Daoy (cell line): ENCODE measurements around the genes SIRPG and TGM3.

GRCh38 chr20:1588506-1589041 lies 31.1 kb upstream of the SIRPD start:
- RAMPAGE, long total RNA = no peak

GRCh38 chr20:1657639-1658239 lies at the start of gene SIRPG:
SIRPG (minus strand) TSS chr20:1657779.
- RAMPAGE, long total RNA = no peak

GRCh38 chr20:1820565-1821078 lies 74.6 kb upstream of the SIRPA start:
- RAMPAGE, long total RNA = no peak

GRCh38 chr20:1860484-1861025 lies 34.7 kb upstream of the SIRPA start:
- RAMPAGE, long total RNA = no peak

DNA sequence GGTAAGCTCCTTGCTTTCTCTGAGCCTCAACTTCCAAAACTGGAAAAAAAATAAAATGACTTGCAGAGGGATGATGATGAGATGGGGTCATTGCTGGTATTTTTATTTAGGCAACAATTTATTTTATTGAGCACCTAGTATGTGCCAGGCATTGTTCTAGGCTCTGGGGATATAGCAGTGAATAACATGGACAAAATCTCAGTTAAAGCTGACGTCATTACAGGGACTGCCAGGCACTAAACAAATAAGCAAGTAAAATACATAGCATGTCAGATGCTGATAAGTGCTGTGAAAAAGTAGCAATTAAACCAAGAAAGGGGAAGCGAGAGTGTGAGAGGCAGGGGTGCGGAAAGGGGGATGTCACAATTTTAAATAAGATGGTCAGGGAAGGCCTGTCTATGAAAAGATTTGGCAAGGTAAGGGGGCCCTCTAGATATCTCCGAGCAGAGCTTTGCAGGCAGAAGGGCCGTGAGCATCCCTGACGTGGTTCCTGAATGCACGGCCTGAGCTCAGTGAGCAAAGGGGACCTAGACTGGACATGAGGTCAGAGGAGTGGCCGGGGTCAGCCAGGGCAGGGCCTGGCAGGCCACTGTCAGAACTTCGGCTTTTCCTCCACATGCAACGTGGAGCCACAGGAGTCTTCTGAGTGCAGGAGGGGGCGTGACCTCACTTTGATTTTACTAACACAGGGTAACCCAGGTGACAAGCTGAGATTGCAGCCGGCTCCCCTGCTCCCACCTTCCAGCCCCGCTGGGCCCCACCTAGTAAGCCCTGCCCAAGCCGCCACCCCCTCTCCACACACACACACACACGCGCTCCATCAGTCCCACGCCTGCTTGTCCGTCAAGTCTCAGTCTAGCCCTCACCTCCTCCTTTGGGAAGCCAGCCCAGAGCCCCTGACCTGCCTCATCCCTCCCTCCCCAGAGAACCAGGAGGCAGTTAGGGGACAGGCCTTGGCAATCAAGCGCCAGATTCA lies 24.2 kb upstream of the SIRPA start:
- RAMPAGE, long total RNA = no peak

GRCh38 chr20:1911956-1913012 lies 17.1 kb downstream of the SIRPA start:
- RAMPAGE, long total RNA = no peak

GRCh38 chr20:2102492-2103557 lies 1.2 kb downstream of the STK35 start:
- RAMPAGE, long total RNA = no peak

- RAMPAGE, long total RNA = no peak
Observed at GRCh38 chr20:2140571-2141068, 39.0 kb downstream of the STK35 start.

- RAMPAGE, long total RNA = no peak
Observed at GRCh38 chr20:2142492-2143175, 41.0 kb downstream of the STK35 start.

DNA sequence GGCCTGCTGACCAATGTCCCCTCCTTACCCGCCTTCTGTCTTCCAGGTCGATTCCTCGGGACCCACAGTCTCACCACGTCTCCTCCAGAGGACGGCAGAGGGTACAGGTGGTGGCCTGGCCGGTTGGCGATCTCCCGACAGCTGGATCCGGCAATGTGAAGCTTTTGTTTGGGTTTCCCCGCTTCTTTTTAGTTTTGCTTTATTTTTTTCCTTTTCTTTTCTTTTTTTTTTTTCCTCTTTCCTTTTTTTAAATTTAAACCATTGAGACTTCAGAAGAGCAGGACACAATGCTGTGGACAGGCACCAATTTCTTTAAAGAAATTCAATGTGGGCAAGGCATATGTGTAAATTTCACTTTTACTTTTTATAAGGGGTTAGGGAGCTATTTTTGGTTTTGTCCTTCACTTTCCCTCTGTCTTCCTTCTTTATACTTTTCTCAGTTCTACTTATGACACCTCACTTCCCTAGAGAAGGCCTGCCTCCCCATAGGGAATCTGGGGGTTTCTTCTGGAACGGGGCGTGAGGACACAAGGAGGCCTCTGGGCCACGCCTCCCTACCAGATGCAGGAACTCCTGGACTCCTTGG lies 42.2 kb downstream of the STK35 start:
- RAMPAGE, long total RNA = no peak

- RAMPAGE, long total RNA = no peak
Observed at GRCh38 chr20:2234787-2235242, 61.0 kb upstream of the TGM3 start.

DNA sequence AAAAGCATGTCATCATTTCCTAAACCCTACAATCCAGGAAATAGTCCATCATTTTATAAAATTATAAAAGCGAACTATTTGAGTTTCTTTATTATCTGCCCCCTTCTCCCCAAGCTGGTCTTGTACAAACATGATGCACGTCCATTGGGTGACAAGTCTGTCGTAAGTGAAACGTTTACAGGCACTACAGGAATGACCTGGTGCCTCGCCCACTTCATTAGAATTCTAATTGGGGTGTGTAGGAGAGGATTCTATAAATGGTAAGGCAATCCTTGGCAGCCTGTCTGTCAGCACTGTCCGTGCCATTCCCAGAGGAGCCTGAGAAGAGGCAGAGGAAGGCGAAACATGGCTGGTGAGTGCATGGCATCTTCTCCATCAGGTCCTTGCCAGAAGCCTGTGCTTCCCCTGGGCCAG lies at the start of gene TGM3:
Gene TGM3 (plus strand): TSS at position 283 of the 414 bp plus-strand sequence.
- RAMPAGE, long total RNA = no peak

DNA sequence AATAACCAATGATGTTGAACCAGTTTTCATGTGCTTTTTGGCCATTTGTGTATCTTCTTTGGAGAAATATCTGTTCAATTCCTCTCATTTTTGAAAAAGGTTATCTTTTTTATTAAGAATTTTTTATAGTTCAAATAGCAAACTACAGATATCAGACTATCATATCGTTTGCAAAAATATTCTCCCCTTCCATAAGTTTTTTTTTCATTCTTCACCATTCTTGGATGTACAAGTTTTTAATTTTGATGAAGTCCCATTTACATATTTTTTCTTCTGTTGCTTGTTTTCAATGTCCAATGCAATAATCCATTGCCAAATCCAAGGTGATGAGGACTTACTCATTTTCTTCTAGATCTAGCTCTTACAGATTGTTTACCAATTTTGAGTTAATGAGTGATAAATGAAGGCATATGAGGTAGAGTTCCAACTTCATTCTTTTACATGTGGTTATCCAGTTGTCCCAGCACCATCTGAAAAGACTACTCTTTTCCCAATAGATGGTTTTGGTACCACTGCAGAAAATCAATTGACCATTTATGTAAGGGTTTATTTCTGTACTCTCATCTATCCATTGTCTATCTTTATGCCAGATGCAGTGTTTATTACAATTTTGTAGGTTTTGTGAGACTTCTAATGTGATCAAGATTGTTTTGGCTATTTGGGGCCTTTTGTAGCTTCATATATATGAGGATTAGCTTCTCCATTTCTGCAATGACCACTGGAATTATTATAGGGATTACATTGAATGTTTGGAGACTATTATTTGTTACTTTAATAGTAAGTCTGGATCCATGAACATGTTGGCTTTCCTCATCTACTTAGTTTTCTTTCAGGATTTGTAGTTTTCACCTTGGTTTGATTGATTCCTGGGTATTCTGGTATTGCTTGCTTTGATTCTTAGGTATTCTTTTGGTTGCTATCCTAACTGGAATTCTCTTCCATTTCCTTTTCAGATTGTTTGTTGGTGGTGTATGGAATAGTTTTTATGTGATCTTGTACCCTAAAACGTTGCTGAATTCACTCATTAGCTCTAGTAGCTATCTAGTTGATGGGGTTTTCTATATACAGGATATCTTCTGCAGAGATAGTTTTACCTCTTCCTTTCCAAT lies 10.6 kb downstream of the SNRPB start:
- RAMPAGE, long total RNA = no peak

DNA sequence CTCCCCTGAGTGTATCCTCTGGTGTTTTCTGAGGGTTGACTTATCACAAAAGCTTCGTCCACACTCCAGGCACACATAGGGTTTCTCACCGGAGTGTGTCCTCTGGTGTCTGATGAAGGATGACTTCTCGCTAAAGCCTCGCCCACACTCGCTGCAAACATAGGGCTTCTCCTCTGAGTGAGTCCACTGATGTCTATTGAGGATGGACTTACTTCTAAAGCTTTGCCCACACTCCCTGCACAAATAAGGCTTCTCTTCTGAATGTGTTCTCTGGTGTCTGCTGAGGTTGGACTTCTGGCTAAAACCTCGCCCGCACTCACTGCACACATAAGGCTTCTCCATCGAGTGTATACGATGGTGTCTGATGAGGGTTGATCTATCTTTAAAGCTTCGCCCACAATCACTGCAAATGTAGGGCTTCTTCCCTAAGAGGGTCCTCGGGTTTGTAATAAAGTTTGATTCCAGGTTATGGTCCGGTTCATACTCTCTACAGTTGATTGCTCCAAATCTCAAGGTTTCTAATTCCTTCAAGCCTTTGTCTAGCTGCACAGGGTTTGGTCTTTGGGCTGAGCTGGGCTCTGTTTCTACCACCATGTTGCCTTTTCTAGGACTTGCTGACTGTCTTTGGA lies 13.3 kb upstream of the SNRPB start:
- RAMPAGE, long total RNA = no peak

DNA sequence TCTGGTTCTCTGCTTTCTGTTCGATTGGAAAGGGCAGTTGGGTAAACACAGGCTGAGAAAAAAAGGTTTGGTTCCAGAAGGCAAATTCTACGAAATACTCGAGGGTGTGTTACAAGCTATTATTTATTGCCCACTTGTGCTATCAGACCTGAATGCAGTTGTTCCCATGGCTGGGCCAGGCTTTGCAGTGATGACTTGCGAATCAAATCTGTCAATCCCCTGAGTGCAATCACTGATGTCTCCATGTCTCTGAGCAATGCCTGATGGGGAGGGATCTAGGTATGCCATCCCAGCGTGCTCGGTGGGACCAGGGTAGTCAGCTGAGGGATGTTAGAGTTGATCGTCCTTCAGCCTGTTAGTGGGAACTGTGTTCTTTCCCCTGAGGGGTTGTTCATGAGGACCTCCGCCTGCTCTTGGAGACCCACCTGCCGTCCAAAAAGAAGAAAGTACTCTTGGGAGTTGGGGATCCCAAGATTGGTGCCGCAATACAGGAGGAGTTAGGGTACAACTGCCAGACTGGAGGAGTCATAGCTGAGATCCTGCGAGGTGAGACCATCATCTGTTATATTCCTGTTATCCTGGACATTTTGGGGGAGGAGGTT lies 1.7 kb downstream of the NOP56 start:
- RAMPAGE, long total RNA = no peak

DNA sequence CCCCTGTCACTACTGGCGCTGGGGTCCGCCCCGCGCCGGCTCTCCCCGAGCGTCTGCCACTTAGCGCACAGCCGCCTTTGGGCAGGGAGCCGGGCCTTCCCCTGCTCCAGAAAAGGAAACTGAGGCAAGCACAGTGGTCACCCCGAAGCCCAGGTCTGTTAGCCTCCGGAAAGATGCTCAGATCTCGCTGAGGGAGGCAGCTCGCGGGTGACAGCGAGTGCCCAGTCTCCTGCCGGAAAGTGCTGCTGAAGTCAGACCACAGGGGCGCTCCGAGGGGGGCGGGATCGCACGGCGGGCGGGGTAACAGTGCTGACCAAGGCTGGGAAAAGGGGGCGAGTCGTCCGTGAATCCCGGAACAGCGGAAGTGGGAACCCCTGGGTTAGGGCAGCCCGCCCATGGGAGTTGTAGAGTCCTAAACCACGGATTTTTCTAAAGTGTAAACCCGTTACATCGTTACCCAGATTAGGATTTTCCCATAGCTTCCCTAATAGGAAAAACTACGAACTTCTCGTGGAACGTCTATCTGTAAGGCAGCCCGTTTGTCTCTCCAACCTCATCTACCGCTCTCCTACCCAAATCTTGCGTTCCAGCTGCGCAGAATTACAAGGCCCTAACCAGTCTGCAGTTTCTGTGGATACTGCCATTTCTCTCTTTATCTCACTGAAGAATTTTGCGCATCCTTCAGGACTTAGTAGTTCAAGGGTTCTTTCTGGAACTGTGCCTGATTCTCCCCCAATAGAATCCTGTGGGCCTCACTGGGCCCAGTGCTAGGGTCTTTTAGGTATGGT lies 554 bp downstream of the VPS16 start:
- RAMPAGE, long total RNA = no peak

- RAMPAGE, long total RNA = no peak
Observed at GRCh38 chr20:2870395-2870824, 2.9 kb upstream of the PTPRA start.

DNA sequence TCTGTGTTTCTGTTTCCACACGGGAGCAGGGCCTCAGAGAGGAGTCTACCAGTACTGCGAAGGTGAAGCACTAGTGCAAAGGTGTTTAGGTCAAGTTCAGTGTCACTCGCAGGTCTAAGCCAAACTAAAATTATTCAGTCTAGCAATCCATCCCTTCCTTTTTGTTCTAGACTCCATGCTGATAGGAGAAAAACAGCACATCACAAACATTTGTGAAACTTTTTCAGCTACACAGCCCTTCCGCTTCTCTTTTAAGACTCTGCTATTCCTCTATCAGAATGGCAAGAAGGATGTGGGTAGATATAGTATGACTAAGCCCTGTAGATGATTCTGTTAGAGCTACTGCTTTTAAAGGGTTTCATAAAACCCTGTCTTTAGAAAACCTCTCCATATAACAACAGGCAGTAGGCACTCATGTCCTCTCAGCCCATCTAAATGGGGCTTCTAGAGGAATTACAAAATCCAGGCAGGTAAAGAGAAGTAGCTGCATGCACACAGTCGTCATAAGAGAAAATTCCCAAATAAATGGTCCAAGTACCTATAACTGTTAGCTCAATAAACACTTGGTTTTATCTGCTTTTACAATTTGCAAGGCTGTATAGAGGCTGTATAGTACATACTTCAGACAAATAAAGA lies 2.3 kb downstream of the FASTKD5 start:
- RAMPAGE, long total RNA = no peak

DNA sequence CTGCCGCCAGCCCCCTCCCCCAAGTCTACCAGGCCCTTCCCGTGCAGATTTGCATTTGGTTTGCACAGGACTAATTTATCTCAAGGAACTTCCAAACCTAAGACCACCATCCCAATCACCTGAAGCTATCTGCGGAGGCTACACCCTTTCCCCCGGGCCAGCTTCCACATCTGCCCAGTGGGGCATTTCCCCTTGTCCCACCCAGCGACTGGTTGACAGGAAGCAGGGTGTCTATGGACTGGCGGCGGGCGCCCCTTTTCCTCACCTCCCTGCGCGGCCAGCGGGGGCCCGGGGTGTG lies 9.3 kb upstream of the SLC4A11 start:
- RAMPAGE, long total RNA = no peak

- RAMPAGE, long total RNA = no peak
Observed at GRCh38 chr20:3406270-3407278, 895 bp downstream of the DNAAF9 start.